Anterior vena cava (tissue), 1 donor: ENCODE data around the genes GOLGA6L22, HERC2 and GOLGA6L24.

DNA sequence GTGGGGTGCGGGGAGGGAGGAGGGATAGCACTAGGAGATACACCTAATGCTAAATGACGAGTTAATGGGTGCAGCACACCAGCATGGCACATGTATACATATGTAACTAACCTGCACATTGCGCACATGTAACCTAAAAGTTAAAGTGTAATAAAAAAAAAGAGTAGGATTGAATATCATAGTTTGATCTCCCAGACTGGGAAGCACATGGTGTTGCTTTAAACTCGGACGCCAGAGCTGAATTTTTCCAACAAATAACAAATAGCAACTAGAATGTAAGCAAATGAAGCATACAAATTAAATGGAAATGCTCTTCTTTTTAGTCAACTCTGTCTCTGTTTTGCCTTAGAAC is 157.1 kb downstream of the GOLGA6L6 start:
- PRO-cap, result no peak

GRCh38 chr15:22250682-22251317 is 156.5 kb downstream of the OR4N4 start:
- PRO-cap, result no peak

GRCh38 chr15:22256449-22257161 is 162.3 kb downstream of the OR4N4 start:
- PRO-cap, result no peak

- PRO-cap, result no peak
Observed at GRCh38 chr15:22458514-22459097, at the start of gene GOLGA6L22. Gene GOLGA6L22, plus strand, starts transcription at chr15:22458903.

- PRO-cap, result no peak
Observed at GRCh38 chr15:22839384-22839766, 909 bp downstream of the NIPA2 start.

GRCh38 chr15:22845026-22845492 is 6.6 kb downstream of the NIPA2 start:
- PRO-cap, result no peak

- PRO-cap, result no peak
Observed at GRCh38 chr15:22873027-22873753, 34.7 kb downstream of the NIPA2 start.

GRCh38 chr15:25439054-25439135 is 71 bp upstream of the UBE3A start:
- PRO-cap, result no peak

DNA sequence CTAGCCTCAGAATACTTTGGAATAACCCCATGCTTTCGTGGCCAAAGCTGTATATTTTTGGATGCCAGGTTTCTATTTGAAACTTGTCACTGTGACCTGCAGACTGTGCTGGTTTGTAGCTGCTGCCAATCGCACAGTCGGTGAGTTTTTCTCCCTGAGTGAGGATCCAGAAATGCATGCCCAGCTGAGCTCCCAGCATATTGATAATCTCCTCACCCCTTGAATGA is 130.0 kb upstream of the UBE3A start:
- PRO-cap, result no peak

DNA sequence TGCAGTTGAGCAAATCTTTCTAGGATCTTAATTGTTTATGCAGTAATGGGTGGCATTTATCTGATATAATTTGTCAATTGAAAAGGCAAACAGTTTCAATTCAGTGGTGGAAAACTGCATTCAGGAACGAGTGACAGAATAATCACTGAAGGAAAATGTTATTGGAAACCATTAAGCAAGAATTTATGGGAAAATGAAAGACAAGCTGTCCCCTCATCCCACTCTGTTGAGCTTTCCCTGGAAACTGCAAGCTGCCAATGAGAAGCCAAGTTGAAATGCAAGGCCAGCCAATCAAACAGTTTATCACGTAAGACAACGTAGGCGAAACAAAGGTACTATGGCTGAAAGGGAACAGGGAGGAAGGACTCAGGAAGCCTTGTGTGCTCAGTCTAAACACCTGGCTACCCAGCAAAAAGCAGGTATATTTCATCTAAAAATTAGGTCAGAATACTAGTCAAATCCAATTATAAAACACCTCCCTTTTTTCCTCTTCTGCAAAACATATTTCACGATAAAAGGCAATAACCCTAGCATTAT is 187.9 kb upstream of the ATP10A start:
- PRO-cap, result no peak

DNA sequence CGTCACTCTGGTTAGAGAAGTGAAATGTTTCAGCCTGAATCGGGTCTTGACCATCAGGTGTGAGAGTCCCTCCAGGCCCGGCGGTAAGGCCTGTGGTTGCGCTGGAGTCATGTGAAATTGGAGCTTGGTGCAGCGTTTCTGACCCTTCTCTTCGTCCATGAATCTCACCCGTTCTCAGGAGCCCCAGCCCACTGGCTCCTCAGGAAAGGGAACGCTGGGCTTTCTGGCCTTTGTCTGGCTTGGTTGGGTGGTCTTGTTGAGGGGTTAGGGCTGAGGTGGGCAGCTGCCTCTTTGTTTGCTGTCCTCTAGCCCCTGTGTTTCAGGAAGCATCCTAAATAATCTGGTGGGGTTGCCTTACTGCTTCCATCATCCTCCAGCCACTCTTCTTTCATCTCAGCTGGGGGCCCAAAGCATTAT is 93.3 kb downstream of the GABRG3 start:
- PRO-cap, result no peak

GRCh38 chr15:27070970-27071492 is 100.0 kb downstream of the GABRG3 start:
- PRO-cap, result no peak

GRCh38 chr15:27088723-27089653 is 118.0 kb downstream of the GABRG3 start:
- PRO-cap, result no peak

- PRO-cap, result no peak
Observed at GRCh38 chr15:28128031-28128486, 28.9 kb upstream of the OCA2 start.

DNA sequence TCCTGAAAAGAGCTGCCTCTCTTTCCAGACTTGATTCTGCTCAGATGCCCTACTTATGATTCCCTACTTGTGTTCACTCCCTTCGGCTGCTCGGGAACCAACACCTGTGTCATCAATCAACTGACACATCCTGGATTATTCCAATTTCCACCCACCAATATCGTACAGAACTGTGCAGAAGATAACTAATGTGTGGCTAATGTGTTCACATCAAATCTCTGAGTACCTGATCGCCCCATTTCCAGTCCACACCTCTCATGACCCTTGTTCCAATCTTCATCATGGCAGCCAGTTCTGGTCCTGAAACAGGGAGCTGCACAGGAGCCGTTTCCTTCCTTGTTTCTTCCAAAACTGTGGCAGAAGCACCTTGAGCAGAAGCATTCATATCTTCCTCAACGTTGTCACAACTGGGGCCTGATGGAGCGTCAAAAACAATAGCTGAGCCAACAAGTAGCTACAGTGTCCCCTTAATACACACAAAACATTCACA is 100.1 kb downstream of the HERC2 start:
- PRO-cap, result no peak

DNA sequence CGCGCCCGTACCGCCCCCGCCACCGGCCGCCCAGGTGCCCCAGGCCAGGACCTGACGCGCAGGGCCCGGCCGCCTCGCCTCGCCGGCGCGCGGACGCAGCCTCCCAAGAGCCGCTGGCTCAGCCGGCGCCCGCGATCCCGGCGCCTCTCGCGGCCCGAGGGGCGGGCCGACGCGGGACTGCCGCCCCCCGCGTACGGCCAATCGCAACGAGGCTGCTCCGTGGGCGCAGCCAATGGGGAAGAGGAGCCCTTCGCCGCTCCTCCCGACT is at the start of gene HERC2:
TSS of gene HERC2 (minus strand) at position 156 of the 268 bp plus-strand sequence.
- PRO-cap, result no peak

- PRO-cap, result no peak
Observed at GRCh38 chr15:28358025-28358304, at the start of gene GOLGA6L24. Gene GOLGA6L24, minus strand, starts transcription at chr15:28358084.

DNA sequence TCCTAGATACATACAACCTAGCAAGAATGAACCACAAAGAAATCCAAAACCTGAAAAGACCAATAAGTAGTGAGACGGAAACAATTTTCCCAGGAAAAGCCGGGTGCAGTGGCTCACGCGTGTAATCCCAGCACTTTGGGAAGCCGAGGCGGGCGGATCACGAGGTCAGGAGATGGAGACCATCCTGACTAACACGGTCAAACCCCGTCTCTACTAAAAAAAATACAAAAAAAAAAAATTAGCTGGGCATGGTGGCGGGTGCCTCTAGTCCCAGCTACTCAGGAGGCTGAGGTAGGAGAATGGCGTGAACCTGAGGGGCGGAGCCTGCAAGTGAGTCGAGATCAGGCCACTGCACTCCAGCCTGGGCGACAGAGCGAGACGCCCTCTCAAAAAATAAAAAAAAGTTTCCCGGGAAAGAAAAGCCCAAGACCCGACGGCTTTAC is 23.6 kb downstream of the GOLGA8G start:
- PRO-cap, result no peak

- PRO-cap, result no peak
Observed at GRCh38 chr15:28738261-28739104, 26.3 kb upstream of the GOLGA8M start.

DNA sequence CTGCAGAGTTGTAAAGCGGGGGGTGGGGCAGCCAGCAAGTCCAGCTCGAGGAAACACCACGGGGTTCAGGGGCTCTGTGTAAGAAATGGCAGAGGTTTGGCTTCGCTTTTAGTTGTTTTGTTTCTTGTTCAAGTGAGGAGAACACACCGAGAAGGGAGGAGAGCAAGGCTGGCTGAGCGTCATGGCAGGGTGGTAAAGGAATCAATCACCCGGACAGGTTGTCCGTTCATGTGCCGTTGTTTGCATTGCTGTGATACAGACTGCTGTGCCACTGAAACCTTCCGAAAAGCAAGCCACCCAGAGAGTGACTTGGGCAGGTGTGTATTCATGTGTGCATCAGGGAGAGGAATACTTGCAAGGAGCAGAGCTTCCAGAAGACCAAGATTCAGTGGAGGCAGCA is 63.2 kb downstream of the APBA2 start:
- PRO-cap, result no peak